Mesangial cell (primary cell): ENCODE measurements around the genes RBM7 and NXPE1.

DNA sequence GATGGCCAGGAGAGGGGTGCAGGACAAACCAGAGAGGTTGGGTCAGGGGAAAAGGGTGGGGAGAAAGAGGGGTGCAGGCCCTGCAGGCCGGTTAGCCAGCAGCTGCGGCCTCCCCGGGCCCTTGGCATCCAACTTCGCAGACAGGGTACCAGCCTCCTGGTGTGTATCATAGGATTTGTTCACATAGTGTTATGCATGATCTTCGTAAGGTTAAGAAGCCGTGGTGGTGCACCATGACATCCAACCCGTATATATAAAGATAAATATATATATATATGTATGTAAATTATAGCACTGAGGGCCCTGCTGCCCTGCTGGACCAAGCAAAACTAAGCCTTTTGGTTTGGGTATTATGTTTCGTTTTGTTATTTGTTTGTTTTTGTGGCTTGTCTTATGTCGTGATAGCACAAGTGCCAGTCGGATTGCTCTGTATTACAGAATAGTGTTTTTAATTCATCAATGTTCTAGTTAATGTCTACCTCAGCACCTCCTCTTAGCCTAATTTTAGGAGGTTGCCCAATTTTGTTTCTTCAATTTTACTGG is 41.3 kb upstream of the NNMT start:
- RAMPAGE, long total RNA, result no peak

- RAMPAGE, long total RNA, result no peak
Observed at GRCh38 chr11:114280472-114281128, 15.6 kb upstream of the NNMT start.

- RAMPAGE, long total RNA, result no peak
Observed at GRCh38 chr11:114399457-114399879, 843 bp downstream of the C11orf71 start.

- RAMPAGE, long total RNA, result start-site peak on the minus strand at chr11:114400458-114400511, 30 reads; start-site peak on the plus strand at chr11:114400598-114400738, 879 reads
Observed at GRCh38 chr11:114400275-114401214, at the start of gene RBM7. Gene RBM7 (plus strand): TSS chr11:114400666.

DNA sequence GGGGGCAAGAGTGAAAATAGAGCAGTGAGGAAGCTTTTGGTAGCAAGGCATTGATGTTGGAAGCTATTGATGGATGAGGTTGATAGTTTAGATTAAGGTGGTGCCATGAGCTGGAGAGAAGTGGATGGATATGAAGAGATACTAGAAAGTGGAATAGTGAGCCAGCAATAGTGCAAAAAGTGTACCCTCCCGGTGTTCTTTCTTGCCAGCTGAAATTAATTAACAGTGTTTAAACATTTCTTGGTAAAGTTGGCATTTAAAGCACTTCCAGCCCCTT is 3.7 kb downstream of the RBM7 start:
- RAMPAGE, long total RNA, result no peak

DNA sequence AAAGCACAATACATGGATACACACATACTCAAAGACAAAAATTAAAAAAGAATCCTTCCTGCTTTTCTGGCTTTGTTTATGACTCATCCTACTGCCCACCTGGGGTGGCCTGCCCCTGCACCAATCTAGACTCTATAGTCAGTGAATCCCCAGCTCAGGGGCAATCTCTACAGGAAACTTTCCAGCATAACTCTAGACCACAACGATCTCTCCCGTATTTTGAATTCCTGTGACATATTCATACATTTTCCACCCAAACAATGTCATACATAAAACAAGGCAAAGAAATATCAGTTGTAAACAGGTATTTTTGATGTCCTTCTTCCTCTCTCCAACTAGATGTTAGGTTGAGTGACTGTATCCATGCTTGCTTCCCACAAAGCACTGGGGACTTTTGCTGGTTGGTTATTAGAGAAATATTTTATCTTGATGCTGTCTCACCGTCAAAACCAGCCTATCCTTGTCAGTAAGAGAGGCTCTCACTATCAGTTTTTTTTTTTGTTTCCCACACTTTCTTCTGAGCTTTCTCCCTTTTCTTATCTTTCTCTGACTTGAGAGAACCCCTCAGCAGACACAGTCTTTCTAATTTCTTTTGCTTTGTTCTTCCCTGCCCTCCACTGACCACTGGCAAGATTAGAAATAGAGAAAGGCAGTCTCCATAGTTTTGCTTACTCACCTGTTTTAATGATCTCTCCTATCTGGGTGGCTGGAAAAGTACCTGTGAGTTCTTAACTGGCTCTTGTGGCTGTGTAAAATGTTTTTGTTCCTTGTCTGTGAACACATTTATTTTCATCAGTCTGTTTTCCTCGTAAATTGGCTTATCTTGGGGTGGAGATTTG is at the start of gene NXPE1:
NXPE1 (minus strand) TSS at position 760 of the 839 bp plus-strand sequence.
- RAMPAGE, long total RNA, result no peak

DNA sequence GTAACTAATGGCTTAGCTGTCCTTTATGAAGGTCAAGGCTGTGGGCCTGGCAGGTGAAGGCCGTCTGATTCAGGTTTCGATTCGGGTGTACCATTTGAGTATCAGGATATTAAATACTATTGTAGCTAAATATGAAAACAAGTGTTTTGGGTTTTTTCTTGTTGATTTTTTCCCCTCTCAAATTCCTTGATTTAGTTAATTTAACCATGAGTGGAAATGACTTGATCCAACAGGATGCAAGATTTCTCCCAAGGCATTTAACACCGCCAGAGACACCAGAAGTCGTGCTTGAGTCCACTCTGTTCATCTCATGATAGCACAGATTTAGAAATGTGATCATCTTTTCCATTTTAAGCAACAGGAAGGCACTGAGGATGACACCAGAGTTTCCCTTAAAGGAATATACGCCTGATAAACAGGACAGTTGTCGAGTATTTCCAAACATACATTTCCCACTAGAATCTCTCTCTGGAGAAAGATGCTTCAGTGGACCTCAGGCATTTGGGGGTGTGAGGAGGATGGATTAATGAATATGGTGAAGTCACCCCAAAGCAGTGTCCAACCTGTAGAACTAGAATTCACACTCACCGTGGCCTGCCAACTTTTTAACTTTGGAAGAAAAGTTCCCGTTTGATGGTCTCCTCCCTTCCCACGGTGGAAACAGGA is 318.7 kb downstream of the CADM1 start:
- RAMPAGE, long total RNA, result no peak

GRCh38 chr11:115193971-115195220 is 309.8 kb downstream of the CADM1 start:
- RAMPAGE, long total RNA, result no peak

GRCh38 chr11:115590273-115590796 is 86.1 kb upstream of the CADM1 start:
- RAMPAGE, long total RNA, result no peak

GRCh38 chr11:115622749-115623548 is 118.7 kb upstream of the CADM1 start:
- RAMPAGE, long total RNA, result no peak

DNA sequence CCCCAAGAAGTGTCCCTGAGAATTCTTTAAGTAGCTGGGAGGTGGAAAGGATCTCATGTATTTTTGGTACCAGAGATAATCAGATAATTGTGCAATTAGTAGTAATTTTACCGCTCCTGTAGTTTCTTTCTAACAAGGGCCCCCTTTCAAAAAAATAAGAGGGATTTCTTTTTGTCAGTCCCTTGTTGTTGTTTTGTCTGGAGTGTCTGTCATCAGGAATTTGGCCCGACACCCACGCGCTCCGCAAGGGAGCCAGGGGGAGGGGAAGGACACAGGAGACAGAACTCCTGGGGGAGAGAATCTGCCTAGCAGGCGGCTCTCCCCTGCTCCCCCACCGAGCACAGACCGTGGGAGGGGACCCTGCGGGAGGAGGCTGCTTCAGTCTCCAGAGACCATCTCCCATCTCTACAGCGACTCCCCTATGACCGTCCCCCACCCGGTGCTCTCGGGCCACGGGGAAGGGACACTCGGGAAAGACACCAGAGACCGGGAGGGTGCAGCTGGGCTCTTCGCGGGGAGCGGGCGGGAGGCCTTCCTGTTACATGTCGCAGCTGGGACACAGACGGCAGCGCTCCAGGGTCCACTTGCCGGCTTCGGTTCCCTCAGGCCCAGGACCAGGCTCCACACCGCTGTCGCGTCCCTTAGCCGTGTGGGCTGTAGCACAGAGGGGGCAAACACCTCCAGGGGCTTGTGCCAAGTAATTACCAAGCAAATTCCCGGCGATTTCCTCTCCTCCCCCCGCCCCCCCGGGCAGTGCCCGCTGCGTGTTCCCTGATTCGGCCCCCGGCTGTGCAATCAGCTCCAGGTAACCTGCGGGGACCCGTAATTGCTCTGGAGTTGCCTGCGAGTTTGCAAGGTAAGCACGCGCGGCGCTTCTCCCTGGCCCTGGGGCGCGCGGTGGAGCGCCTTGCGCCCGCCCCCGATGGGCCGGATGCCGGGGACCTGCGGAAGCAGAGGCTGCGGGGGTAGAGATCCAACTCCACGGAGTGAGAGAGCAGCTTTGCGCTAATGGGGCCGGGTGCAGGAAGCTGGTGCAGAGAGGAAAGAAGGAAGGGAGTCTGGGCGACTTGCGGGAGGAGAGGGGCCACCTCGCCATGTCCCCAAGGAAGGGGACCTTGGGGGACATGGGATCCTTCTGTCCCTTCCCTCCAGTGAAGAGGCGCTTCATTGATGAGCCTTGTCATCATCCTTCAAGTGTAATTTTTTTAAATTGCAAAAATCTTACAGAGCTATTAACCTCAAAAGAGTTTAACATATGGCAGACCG is 155.1 kb upstream of the CADM1 start:
- RAMPAGE, long total RNA, result no peak

DNA sequence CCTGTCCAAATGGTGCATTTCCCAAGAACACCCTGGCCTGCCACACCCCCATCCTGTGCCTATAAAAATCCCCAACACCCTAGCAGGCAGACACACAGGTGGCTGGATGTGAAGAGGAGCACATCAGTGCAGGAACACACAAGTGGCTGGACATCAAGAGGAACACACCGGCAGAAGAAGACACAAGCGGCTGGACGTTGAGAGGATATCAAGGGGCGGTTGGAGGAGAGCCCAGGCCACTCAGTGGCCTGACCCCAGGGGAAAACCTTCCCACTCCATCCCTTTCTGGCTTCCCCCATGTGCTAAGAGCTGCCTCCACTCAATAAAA is 625.1 kb downstream of the BUD13 start:
- RAMPAGE, long total RNA, result no peak

DNA sequence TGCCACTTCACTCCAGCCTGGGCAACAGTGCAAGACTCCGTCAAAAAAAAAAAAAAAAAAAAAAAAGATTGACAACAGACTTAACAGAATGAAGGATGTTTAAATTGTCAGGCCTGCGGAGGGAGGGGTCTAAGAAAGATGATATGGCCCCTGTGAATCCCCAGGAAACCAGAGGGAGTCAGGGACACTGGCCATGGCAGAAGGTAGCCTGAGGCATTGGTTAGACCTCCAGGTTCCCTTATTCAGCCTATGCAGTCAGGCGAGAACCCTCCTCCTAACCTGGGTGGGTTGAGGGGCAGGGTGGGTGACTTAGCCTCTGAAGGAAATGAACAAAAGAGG is 577.5 kb downstream of the BUD13 start:
- RAMPAGE, long total RNA, result no peak

GRCh38 chr11:116257085-116257479 is 515.7 kb downstream of the BUD13 start:
- RAMPAGE, long total RNA, result no peak

GRCh38 chr11:116778798-116779214 is 6.0 kb upstream of the BUD13 start:
- RAMPAGE, long total RNA, result no peak

DNA sequence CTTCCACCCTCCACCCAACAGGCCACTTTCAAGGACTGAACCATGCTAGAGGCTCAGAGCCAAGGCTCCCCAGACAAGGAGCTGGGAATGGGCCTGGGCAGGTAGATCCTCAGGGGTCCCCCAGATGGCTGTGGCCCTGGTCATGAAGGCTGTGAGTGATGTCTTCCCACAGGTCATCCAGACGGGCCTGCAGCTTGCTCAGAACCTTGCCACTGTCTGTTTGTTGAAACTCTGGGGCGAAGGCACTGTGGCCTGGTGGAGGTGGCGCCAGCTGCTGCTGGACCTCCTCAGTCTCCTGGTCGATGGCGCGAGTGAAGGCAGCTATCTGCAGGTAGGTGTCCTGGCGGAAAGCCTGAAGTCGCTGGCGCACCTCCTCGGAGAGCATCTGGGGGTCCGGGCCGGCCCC is 1.7 kb downstream of the APOA5 start:
- RAMPAGE, long total RNA, result no peak

DNA sequence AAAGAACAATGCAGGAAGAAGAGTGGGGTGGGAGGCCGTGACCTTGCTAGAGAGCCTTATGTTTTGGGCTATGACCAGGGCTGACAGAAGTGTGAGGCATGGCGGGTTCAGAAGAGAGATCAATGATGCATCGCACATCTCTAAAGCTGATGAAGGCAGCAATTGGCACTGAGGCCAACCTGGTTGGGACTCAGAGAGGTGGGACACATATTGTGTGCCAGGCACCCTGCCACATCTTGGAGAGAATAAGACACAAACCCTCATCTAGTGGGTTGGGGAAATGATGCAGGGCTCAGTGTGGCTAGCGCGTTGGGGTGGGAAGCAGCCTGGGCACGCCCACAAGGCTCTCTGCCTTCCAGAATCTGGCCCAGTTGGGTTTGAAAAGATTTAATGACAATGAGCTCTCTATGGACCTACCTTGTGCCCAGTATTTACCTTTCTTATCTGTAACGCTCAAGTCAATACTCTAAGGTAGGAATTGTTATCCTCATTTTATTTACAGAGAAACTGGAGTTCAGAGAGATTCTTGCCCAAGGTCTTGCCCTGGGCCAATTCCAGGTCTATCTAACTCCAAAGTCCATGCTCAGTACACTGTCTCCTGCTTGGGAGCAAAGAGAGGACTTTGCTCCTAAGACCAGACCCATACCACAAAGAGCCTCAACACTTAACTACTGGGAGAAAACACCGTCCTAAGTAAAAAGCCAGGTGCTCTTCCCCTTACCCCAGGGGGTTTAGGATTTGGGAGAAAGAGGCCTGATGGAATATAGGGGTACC is 15.0 kb downstream of the APOA4 start:
- RAMPAGE, long total RNA, result no peak

GRCh38 chr11:116832169-116833270 is 2.8 kb downstream of the APOC3 start:
- RAMPAGE, long total RNA, result no peak

DNA sequence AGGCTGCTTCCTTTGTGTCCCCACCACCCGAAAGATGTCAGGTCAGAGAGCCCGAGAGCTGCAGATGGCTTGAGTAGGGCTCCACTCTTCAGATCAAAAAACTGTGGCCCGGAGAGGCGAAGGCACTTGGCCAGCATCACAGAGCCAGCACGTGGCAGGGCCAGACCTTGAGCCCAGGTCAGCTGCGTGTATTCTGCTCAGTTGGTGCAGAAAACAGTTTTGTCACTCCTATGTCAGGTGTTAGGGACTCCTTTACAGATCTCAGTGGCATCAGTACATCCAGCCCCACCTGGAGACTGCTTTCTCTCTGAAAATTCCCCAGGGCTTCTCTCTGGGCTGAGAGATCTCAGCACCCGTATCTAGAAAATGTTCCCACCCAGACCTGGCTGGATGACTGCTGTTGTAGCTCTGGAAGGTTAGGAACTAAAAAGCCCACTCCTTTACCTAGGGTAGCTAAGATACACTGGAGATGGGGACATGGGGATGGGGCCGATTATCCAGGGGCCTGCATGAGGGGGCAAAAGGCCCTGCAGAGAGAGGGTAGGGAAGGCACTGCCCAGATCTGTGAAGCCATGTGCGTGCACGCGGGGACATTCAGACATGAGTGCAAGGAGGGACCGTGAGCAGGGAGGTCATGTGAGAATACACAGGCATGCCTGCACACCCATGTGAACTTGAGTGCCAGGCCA is 3.5 kb downstream of the APOA1 start:
- RAMPAGE, long total RNA, result no peak

- RAMPAGE, long total RNA, result no peak
Observed at GRCh38 chr11:116834728-116835102, 2.7 kb downstream of the APOA1 start.